Hair follicular keratinocyte (primary cell): Measurements from ENCODE around the gene AURKA.

DNA sequence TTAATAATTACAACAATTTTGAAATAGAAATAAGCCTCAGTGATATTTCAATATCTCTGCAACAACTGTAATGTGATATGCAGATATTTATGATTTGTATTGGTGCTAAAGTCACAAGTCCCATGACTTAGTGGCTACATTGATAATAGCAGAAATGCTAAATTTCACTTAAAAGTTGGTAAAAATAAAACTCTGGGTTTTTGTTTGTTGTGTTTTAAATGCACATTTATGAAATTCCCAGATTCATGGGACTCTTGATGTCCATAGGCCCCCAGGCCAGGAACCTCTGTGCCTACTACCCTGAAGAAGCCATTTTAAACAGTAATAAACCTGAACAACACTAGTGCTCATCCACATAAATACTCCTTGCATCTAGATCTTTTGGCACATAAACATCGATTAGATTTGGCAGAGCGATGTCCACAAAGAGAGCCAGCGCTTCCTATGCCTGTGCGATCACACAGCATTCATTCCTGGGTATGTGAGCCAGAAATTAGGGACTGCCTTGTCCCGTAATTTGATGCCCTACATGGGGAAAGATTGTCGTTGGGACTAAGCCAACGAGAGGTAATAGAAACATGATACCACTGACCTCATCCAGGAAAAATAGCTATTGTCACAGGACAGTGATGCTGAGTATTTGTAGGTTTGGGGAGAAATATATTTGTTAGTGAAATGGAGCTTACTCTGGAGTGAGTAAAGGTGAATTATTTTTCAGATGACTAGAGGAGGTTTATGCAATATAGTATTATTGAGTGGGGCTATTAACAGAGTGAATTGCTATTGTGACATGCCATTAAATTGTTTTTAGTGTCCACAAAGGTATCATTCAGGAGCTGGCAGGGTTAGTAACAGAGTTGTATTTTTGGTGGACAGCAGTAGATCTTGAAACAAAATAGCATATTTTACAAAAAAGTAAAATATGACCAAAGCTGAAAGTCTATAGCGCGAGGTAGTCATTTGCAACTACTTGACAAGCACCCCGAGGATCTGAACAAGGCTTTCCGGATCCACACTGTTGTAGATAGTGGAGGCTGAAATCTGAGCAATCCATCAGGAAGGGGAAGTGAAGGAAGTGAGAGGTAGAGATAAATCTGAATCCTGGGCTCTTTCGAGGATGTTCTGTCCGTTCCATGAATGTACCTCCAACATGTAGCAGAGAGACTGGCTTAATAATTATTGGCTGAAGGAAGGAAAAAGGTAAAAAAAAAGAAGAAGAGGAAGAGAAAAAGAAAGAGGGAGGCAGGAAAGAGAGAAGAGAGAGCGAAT lies 154.1 kb downstream of the TSHZ2 start:
- RAMPAGE, long total RNA: no peak

- RAMPAGE, long total RNA: no peak
Measured at GRCh38 chr20:53162112-53162863, 190.1 kb downstream of the TSHZ2 start.

- RAMPAGE, long total RNA: no peak
Measured at GRCh38 chr20:53308606-53309517, 284.8 kb downstream of the ZNF217 start.

DNA sequence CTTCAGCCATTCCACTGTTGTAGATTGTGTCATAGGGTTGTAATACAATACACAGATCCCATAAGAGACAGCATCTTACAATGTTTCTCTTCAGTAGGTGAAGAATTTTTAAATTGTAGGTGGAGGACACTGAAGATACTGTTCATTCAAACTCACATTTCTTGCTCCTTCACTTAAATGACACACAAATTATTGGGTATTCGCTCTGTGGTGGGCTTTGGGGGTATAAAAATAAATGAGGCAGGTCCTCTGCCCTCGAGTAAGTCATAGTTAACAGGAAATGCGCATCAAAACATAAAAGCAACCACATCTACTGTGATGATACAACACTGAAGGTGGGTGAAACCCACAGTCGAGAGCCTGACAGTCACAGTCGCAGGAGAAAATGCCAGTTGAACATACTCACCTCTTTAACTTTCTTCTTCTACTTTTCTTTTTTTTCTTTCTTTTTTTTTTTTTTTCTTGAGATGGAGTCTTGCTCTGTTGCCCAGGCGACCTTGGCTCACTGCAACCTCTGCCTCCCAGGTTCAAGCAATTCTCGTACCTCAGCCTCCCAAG lies 205.4 kb downstream of the ZNF217 start:
- RAMPAGE, long total RNA: no peak

- RAMPAGE, long total RNA: no peak
Measured at GRCh38 chr20:53583610-53584220, 9.9 kb downstream of the ZNF217 start.

DNA sequence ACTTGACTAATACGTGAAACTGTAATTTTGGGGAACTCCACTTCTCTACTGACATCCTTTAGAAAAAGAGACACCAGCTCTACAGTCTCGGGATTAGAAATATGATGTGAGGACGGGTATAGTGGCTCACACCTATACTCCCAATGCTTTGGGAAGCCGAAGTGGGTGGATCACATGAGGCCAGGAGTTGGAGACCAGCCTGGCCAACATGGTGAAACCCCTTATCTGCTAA lies 8.6 kb downstream of the ZNF217 start:
- RAMPAGE, long total RNA: no peak

DNA sequence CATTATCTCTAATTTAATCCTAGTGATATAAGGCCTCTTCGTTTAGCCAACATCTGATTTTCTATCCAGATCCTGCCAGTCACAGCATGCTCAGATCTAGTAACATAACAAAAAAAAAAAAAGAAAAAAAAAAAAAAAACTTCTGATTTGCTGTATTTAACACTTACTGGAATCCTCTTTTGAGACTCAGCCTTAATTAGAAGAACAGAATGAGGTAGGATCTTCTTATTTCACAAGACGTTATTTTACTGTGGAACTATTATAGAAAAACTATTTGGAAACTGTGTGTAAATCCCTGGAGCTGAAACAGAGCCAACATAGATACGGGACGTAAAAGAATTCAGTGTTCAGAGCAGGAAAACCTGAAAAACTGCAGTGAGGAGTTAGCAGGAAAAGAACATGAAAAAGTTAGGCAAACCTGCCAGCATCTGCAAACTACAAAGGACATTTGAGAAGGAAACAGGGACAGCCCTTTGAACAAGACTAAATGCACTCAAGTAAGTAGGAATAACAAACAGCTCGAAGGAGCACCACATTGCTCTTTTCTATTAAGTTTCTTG lies 3.4 kb upstream of the ZNF217 start:
- RAMPAGE, long total RNA: no peak

DNA sequence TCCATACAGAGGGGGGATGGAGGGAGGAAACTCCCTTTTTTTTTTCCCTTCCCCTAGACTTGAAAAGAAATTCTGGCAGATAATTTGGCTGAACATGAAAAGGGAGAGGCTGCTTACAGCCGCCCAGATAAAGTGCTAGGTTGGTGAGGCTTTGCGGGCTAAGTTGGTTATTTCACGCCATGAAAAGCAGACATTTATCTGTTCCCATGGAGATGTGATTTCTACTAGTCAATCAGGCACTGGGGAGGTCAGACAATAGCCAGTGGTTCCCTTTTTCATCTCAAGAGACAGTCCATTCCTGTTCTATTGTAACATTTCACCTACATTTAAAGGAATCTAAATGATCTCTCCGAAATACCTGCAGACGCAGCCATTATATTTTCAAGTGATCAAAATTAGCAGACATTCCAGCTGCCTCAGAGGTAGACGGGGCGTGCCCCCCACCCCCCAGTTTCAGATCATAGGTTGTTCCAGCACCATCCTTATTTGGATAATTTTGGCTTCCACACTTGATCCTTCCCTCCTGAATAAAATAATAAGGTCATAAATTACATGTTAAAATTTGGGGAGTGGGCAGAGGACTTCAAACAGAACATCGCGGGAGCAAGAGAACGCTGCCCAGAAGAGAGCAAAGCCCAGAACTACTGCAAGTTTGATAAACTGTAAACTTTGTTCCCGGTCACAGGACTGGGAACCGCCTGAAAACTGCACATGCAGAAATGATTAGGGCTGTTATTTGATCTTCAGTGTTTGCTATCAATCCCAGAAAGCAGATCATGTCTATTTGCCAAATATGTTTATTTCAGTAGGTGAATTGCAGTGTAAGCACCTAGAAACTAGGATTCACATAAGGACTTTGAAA lies 144.0 kb upstream of the ZNF217 start:
- RAMPAGE, long total RNA: no peak

DNA sequence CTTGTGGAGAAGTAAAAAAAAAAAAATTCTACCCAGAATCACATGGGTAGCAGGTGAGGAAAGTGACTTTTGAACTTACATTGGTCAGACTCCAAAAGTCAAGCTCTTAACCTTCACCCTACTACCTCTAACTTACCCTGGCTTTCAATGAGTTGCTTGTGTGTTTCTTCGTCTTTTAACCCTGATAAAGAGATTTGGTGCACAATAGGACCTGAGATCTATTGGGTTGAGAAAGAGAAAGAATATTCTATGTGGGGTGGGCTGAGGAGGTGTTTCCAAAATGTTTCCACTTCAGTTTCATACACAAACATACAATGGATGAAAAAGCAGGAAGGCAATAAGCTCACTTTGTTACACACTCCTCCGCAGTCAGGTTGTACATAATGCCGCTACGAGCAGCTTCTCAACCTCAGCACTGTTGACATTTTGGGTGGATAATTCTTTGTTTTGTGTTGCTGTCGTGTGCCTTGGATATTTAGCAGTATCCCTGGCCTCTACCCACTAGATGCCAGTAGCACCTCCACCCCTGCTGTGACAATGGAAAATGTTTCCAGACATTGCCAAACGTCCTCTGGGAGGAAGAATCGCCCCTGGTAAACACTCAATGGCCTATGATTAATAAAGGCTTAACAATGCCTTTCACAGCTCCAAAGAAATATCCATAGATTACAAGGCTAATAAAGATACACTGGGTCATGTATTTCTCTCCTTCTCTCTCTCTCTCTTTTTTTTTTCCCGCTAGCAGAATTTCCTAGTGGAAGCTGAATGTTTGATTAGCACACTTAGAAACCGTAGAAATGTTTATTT lies 193.1 kb upstream of the ZNF217 start:
- RAMPAGE, long total RNA: no peak

GRCh38 chr20:53829928-53830509 lies 236.4 kb upstream of the ZNF217 start:
- RAMPAGE, long total RNA: no peak

DNA sequence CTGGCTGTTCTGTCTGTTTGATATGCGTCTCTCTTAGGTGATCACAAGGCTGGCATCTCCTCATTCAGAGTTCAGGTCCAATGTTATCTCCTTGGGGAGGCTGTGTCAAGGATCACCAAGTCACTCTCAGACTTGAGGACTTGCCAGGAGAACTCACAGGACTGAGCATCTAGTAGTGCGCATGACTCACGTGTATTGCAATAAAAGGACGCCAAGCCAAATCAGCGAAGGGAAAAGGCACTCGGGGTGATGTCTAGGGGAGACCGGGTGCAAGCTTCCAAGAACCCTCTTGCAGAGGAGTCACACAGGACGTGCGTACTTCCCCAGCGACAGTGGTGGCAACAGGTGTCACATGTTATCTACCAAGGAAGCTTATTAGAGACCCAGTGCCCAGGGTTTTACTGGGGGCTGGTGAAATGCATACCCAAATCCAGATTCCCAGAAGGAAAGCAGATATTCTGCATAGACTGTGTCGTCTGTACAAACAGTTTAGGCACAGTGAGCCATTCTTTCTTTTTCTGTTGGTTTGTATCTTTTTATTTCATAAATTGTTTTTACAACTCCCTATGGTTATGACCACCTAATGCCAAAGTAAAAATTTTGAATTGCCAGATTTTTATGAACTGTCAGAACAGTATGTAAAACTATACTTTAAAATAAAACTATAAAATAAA lies 234.8 kb downstream of the BCAS1 start:
- RAMPAGE, long total RNA: no peak

- RAMPAGE, long total RNA: no peak
Measured at GRCh38 chr20:53872116-53873162, 198.0 kb downstream of the BCAS1 start.

GRCh38 chr20:53901029-53901597 lies 169.3 kb downstream of the BCAS1 start:
- RAMPAGE, long total RNA: no peak

DNA sequence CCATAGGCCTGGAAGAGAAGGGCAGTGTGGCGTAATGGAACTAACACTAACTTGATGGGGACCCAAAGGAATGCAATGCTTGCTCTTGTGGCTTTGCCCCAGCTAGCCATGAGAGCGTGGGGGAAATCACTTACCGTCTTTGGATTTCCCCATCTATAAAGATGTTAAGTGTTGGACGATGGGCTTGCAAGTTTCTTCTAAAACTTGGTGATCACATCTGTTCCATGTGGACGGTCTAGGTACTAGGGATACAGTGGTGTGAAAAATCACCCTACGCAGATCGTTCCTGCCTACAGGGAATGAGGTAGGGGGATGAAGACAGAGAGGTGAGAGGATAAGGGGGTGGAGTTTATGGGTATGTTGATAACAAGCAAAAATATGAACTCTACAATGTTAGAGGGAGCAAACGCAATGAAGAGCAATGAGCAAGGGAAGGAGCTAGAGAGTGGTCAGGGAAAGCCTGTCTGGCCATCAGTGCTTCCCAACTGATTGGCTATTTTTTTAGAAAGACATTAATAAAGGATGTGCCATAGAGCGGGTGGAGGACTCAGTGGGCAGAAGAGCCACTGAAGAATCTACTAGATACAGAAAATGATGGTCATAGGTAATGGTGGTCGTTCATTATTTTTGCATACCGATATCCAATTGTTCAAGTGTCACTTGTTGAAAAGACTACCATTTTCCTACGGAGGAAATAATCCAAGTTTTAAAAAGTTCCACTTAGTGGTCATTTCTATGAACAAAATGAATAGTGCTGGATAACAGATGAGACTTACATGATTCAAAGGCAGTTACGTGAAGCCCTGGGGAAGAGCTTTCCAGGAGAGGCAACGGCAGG lies 165.1 kb downstream of the BCAS1 start:
- RAMPAGE, long total RNA: no peak

GRCh38 chr20:53914531-53915171 lies 155.7 kb downstream of the BCAS1 start:
- RAMPAGE, long total RNA: no peak

GRCh38 chr20:53916906-53918155 lies 153.1 kb downstream of the BCAS1 start:
- RAMPAGE, long total RNA: no peak

- RAMPAGE, long total RNA: no peak
Measured at GRCh38 chr20:53923568-53924055, 146.8 kb downstream of the BCAS1 start.

DNA sequence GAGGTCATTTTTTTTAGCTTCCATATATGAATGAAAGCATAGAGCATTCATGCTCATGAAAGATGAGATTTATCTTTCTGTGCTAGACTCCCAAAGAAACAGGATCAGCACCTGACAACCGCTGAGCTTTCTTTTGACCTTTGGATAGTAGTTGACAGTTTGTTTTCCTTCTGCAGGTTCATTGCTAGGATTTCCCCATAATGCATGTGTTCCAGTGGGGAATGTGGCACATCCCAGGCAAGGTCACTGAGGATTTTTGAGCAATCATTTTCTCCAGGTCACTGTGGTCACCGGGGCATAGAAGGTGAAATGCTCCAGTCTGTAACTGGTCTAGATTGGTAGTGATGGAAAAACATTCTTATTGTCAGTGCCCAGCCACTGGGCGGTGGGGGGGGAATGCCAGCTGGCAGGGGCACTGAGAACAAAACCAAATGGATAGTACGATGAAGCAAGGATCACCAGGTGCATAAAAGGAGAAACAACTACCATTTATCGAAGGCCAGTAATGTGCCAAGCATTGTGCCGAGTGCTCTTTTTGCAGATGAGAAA lies 33.7 kb upstream of the BCAS1 start:
- RAMPAGE, long total RNA: no peak

DNA sequence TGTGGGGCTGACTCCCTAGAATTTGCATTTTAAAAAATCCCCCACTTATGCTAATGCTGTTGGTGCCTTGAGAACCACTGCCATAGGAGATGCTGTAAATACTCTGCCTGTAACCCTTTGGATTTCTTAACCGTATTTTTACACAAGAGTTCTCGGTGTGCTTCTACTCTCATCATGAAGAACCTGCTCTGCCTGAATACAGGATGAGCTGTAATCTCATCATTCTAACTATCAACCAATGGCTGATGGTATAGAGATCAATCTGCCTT lies 531.6 kb downstream of the DOK5 start:
- RAMPAGE, long total RNA: no peak

DNA sequence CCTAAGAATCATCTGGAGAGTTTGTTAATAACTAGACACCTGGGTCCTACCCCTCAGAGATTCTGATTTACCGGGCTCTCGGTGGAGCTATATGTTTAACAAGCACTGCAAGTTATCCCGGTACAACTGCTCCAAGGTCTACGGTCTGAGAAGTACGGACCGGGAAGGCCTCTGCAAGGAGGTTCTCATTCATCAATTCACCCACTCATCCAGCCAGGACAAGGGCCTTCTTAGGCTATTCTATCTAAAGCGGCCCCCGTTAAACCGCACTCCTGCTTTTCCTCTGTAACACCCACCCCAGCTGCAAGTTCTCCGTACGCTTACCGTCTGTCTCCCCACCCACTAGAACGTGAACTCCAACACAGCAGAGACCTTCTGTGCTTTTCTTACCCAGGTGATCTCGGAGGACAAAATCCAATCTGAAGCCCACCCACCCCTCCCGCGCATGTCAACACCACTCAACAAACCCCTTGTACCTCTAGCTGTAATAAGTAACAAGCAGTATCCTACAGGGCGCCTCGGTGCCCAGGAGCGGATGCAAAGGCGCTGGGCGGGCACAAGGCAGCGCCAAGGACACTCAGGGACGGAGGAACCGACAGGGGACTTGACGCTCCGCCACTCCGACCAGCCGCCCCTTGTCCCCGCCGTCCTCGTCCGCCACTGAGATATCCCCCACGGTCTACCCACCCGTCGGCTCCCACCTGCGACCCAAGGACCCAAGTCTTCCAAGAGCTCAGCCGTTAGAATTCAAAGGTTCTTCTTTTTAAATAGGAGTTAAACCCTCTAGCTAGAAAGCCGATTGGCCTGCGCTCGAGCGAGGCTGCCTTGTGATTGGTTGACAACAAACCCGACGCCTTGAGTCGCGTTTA lies at the start of gene AURKA:
Gene AURKA (minus strand): TSS at position 749 of the 869 bp plus-strand sequence.
- RAMPAGE, long total RNA: start-site peak on the minus strand centred at position 738 of the sequence, 23 bp wide, 47 and 53 reads in 2 replicates